BJ (cell line): ENCODE measurements around the gene ZNF124.

DNA sequence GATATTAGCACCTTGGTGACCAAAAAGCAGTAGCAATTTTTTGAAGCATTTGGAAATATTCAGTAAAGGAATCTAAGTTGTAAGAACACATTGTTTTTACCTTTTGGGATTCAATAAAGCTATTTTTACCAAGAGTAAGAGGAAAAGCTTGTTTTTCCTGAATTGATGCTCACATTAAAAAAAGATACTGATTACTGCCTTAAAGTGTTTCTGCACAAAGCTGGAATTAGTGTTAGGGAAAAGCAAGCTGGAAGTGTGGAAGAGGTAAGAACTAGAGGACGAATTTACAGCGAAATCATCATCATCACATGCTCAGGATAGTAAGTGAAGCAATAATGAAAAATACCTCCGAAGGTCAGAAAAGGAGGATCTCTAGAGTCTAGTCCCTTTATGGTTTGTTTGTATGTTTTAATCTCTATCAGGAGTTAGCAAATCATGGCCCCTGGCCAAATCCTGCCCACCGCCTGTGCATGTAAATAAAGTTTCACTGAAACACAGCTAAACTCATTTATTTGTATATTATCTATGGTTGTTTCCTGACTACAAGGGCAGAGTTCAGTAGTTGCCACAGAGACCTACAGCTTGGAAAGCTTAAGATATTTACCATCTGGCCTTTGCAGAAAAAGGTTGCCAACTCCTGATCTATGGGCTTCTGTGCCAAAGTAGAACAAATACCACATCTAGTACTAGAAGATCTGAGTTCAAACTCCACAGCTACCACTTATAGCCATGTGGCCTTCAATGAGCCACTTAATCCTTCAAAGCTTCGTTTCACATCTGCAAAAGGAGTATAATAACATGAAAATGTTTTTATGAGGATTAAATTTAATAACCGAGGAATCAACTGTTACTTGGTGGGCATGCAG, 91.2 kb downstream of the EFCAB2 start:
- CAGE, long polyA plus RNA = no peak
- RRBS = no CpG with 5 or more reads among the region's 6 CpGs

DNA sequence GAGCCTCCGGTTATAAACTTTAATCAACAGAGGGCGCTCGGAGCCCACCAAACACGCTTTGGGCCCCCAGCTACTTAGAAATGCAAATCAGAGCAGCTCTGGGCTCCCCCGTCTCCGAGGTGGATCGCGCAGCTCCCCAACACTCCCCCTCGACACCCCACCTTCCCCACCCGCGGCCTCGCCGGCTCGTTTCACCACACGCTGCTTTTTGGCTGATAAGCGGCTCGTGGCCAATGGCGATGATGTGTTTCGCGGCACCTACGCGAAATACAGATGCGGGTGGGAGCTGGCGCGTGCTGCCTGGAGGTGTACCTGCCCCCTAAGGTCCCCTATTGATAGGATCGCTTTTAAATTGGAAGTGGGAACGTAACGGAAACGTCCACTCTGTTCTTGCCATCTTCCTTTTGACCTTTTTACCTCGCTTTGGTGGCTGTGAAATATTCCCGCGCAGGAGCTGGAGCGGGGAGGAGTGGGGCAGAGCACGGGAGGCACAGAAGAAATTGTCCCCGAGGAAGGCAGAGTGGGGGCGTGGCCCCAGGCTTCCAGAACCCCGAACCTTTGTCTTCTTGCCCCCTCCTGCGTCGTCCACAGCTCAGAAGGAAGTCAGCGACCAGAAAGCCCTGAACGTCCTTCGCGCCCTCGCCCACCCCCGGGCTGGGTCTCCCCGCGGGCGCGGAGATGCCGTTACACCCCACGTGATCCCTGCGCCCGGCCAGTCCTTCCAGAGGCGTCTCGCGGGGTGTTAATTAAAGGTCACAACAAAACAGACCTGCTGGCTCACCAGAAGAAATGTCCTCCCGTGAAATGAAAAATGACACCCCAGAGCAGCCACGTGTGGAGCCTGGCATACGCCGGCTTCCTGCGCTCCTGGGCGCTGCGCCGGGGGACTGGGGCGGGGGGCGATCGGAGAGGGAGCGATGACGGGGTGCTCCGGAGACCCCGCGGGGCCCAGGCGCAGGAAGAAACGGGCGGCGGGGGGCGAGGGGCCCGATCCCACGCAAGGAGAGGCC, 1.3 kb upstream of the KIF26B start:
- CAGE, long polyA plus RNA = no peak
- RRBS = 3% methylated on average over 16 of the region's 79 CpGs

DNA sequence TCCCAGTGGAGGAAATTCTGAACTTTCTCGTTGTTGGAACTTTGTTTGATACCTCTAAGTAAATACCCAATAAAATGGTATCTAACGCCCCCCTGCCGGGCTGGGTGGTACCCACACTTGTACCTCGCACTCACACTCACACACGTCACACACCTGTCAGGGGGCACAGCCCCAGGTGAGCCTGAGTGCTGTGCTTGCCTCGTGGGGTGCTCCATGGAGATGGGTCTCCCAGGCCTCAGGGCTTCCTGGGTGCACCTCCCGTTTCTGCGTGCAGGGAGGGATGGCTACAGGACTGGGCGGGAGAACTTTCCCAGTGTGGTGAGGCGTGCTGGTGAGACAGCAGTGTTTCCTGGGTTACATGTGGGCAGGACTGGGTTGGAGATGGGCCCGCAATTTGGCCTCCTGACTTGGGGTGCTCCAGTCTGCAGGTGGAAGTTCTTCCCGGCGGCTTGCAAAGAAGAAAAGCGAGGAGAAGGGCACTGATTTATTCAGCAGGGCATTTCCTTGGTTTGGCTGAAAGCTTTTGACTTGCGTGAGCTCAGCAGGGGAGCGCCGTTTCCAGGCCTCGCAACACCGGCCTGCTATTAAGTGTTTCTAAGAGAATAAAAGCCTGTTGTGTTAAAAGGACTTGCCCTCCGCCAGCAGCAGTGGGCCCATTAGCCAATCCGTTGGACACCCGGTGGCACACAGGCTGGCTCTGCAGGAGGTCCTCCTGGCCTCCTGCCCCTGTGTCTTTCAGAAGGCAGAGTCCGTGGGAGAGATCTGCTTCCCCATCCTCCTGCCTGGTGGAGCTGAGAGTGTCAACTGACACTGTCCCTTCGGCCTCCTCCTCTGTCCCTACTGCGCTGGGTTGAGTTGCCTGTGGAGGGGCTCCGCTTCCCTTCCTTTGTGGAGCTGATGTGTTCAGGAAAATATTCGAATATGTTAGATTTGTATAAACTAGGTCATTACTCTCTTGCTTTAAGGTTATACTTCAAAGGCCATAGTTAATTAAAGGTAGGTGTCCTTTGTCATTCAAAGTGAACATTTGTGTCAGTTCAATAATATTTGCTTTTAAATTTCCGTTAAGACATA, 79.8 kb downstream of the KIF26B start:
- CAGE, long polyA plus RNA = no peak
- RRBS = 48% methylated on average over 3 of the region's 28 CpGs

- CAGE, long polyA plus RNA = no peak
- RRBS = no CpG with 5 or more reads among the region's 8 CpGs
Observed at GRCh38 chr1:245378706-245379401, 224.1 kb downstream of the KIF26B start.

DNA sequence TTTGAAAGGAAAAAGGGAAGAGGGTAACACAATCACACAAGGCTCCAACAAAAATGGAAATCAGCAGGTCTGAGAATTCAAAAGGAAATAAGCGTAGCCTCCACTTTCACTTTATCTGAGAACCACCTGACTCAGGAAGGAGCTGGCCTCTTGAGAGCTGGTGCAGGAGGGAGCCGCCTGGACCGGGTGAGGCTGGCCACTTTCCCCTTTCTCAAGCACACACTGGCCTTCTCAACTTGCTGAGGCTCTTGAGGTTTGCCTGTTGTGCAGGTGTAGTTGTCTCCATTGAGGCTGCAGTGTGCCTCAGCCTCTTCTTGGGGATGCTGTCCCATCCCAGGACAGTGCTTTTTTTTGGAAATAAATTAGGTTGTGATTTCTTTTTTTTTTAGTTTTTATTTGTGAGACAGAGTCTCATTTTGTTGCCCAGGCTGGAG, 653.6 kb downstream of the KIF26B start:
- CAGE, long polyA plus RNA = no peak
- RRBS = no CpG with 5 or more reads among the region's 3 CpGs

GRCh38 chr1:245984959-245985581, 522.0 kb downstream of the SMYD3 start:
- CAGE, long polyA plus RNA = no peak
- RRBS = no CpG with 5 or more reads among the region's 5 CpGs

- CAGE, long polyA plus RNA = no peak
- RRBS = no CpG with 5 or more reads among the region's 13 CpGs
Observed at GRCh38 chr1:246035063-246035634, 471.9 kb downstream of the SMYD3 start.

GRCh38 chr1:246085642-246086470, 421.2 kb downstream of the SMYD3 start:
- CAGE, long polyA plus RNA = no peak
- RRBS = no CpG with 5 or more reads among the region's 7 CpGs

DNA sequence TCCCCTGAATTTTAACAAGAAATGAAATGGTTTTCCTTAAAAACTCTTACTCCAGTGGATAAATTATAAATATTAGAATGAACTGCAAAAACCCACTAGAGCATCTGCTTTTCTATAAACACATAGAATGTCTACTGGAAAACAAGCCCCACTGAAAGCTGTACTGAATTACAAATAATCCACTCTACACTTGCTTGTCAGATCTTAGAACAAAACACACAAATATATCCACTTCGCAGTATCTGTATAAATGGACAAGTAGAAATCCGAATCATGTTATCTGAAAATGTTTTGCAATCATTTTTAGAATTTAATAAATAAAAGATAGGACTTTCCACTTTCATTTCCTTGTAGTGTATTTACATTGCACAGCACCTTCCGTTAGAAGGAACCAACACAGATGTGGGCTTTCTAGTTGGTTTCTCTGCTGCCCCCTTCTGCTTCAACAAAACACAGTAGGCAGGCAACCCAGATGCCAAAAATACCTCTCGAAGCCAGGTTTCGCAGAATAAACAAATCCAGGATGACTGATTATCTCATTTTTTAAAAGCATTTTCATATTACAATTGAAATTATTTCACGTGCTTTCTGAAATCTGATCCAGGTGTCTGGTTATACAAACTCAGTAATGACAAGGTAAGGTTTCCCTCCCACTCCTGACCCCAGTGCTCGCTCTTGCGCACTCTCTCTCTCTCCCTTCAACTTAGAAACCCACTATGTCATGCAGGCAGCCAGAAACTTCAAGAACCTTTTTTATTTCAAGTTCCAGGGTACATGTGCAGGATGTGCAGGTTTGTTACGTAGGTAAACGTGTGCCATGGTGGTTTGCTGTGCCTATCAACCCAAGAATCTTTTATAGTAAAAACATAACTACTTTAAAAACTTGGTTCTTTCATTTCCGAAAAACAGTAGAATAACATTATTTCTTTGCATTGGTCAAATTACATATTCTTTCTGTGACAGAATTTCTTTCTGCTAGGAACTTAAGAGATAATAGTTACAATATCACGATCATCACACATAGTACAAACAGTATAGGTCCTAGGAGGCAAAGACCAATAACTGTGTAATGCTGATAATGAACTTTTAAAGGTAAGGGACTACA, 389.8 kb downstream of the SMYD3 start:
- CAGE, long polyA plus RNA = no peak
- RRBS = no CpG with 5 or more reads among the region's 12 CpGs

DNA sequence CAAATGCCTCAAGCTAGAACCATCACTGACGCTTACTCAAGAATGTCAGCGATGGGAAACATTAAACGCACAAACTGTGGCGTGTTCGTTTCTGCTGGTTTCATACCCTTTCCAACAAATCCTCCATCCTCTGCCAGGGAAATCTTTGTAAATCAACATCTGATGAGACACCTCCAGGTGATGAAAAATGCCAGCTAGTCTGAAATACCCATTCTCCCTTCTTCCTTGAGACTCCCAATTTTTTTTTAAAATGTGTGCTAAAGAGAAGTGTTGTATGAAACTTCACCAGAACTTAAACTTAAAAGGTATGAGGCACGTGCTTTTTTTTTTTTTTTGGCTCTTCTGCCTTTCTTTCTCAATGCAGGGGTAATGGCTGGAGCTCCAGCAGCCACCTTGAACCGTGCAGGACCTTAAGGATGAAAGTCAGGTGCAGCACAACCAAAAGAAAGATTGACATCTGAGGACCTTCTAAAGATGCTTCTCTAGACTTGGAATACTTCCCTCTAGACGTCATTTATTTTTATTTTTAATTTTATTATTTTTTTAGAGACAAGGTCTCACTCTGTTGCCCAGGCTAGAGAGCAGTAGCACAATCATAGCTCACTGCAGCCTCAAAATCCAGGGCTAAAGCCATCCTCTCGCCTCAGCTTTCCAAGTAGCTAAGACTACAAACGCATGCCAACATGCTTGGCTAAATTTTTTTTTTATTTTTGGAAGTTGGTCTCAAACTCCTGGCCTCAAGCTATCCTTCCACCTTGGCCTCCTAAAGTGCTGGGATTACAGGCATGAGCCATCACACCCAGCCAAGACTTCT, 388.4 kb downstream of the SMYD3 start:
- CAGE, long polyA plus RNA = no peak
- RRBS = no CpG with 5 or more reads among the region's 10 CpGs

- CAGE, long polyA plus RNA = no peak
- RRBS = no CpG with 5 or more reads among the region's 9 CpGs
Observed at GRCh38 chr1:246202349-246202927, 304.6 kb downstream of the SMYD3 start.

DNA sequence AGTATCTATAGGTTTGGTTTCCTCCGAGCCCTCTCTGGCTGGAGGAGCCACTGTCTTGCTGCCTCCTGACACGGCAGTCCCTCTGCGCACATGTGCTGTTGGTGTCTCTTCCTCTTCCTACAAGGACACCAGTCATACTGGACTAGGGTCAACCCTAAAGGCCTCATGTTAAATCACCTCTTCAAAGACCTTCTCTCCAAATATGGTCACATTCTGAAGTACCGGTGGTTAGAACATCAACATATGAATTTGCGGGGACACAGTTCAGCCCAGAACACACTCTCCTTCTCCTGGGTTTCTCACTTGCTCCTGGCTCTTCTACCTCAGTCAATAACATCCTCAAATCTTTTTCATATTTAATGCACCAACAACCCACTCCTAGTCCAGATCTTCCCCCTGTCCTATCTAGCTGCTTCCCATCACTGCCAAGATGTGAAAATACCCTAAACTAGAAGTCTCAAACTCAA, 303.6 kb downstream of the SMYD3 start:
- CAGE, long polyA plus RNA = no peak
- RRBS = no CpG with 5 or more reads among the region's 5 CpGs

DNA sequence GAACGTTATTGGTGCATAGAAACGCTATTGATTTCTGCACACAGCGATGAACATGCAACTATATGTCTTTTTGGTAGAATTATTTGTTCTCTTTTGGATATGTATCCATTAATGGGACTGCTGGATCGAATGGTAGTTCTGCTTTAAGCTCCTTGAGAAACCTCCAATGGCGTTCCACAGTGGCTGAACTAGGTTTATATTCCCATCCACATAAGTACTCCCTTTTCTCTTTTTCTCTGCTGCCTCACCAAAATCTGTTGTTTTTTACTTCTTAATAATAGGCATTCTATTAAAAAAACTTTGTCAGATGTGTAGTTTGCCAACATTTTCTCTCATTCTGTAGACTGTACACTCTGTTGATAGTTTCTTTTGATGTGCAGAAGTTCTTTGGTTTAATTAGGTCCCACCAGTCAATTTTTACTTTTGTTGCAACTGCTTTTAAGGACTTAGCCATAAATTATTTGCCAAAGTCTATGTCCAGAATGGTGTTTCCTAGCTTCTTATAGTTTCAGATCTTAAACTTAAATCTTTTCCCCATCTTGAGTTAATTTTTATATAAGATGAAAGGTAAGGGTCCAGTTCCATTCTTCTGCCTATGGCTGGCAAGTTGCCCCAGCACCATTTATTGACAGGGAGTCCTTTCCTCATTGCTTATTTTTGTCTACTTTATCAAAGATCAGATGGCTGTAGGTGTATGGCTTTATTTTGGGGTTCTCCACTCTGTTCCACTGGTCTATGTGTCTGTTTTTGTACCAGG, 253.1 kb downstream of the SMYD3 start:
- CAGE, long polyA plus RNA = no peak
- RRBS = no CpG with 5 or more reads among the region's 5 CpGs

DNA sequence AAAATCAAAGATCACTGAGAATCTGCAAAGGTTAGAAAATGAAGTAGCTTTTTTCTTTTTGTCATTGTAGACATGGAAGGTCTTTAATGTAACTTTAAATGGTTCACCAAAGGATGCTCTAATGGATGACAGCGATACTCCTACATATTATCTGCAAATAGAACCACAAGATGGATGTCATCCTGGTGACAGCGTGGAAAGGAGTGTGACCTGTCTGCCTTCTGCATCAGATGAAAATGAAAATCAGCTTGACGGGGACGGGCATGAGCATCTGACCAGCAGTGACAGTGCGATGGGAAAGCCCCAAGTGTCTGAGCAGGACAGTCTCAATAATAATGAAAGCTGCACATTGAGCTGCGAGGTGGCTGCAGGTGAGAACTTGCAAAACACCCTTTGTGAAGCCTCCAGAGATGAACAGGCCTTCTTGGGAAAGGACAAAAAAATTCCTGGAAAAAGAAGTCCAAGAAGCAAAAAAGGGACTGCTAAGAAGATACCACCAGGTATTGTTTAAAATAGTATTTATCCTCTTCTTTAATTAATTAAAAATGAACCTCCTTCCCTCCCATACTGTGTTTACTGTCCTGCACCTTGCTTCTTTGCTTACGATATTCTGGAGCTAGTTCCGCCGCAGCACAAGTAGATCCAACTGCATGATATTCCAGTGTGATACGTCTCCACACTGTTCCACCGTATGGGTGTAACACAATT, 25.3 kb downstream of the CNST start:
- CAGE, long polyA plus RNA = no peak
- RRBS = no CpG with 5 or more reads among the region's 11 CpGs

DNA sequence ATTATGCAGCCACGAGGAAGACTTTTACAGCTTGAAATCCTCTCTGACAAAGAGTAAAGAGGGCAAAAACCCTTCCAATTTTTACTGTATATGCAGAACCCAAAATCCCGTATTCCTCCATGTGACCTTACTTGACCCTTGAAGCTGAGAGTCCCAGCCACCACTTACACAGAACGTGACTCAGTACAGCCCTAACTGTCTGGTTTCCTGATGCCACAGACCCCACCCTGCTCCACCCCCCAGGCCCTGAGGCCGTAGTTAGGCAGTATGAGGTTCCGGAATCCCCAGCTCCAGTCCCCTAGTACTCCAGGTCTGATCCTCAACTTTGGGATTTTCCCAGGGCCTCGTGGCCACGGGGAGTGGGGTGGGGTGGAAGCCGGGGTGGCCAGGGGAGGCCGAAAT, 70.6 kb downstream of the SCCPDH start:
- CAGE, long polyA plus RNA = no peak
- RRBS = 23% methylated on average over 5 of the region's 9 CpGs

GRCh38 chr1:246886540-246887538, 44.9 kb downstream of the AHCTF1 start:
- CAGE, long polyA plus RNA = no peak
- RRBS = no CpG with 5 or more reads among the region's 6 CpGs

- CAGE, long polyA plus RNA = no peak
- RRBS = no CpG with 5 or more reads among the region's 10 CpGs
Observed at GRCh38 chr1:246930631-246931083, 1.1 kb downstream of the AHCTF1 start.

DNA sequence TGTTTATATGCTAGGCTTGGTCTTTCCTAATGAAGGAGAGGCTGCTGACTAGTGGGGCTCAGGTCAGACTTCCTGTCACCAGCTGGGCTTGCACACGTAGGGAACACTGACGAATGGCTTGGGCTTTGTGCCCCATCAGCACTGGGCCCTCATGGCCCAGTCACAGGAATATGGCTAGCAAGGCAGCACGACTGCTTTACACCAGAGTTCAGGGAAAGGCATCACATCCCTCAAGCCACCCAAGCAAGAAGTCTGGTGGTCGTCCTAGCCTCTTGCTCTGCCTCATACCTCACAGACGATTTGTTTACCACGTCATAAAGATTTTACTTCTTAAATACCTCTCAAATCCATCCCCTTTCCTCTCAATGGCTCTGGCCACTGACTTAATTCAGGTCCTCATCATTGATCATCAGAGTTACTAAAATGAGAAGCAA, 30.4 kb upstream of the AHCTF1 start:
- CAGE, long polyA plus RNA = no peak
- RRBS = no CpG with 5 or more reads among the region's 6 CpGs

DNA sequence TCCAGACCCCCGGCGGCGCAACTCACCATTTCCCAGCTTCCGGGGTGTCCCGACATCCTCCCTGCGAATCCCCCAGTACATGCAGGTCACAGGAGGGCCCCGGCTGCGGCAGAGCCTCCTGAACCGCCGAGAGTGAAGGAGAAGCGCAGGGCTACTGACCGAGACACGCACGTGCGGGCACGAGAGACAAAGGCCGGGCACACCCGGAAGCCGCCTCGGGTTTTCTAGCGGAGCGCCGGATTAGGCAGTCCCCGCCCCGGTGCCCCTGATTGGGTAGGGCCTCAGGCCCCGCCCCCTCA, at the start of gene ZNF124:
TSS of gene ZNF124 (minus strand) at position 199 of the 299 bp plus-strand sequence.
- CAGE, long polyA plus RNA = no peak
- RRBS = no CpG with 5 or more reads among the region's 26 CpGs

DNA sequence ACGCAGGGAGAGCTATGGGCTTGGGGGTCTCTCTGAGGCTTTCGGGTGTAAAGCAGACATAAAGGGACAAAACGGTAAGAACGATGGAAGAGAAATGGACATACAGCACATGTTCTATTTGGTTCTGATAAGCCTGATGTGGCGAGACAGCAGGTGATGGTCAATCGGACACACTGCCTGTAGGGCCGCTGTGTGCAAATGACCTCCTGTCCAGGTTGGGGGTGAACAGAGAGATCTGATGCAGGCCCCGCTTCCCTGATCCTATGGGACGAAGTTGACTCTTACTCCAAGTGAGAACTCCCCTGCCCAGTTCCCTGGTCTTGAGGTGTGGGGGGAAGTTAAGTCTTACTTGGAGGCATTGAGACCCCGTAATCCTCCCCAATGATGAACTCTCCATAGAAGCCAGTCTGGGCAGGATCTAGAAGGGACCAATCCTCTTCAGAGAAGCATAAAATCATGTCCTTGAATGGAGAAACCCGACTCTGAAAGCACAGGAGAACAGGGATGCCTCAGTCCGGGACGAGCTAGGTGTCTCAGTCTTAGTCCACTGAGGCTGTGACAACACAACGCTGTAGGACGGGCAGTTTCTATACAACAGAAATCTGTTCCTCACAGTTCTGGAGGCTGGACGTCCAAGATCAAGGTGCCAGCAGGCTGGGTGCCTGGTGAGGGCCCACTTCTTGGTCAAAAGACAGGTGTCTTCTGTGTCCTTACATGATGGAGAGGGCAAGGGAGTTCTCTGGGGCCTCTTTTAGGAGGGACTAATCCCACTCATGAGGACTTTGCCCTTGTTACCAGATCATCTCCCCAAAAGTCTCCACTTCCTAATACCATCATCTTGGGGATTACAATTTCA, 21.5 kb downstream of the ZNF496 start:
- CAGE, long polyA plus RNA = no peak
- RRBS = no CpG with 5 or more reads among the region's 16 CpGs